ENCODE results near the genes CIDEC and IRAK2.

- PRO-cap, result no peak
Observed at GRCh38 chr3:8436541-8437012, 65.0 kb upstream of the LMCD1 start.

- PRO-cap, result no peak
Observed at GRCh38 chr3:8472476-8472822, 29.2 kb upstream of the LMCD1 start.

DNA sequence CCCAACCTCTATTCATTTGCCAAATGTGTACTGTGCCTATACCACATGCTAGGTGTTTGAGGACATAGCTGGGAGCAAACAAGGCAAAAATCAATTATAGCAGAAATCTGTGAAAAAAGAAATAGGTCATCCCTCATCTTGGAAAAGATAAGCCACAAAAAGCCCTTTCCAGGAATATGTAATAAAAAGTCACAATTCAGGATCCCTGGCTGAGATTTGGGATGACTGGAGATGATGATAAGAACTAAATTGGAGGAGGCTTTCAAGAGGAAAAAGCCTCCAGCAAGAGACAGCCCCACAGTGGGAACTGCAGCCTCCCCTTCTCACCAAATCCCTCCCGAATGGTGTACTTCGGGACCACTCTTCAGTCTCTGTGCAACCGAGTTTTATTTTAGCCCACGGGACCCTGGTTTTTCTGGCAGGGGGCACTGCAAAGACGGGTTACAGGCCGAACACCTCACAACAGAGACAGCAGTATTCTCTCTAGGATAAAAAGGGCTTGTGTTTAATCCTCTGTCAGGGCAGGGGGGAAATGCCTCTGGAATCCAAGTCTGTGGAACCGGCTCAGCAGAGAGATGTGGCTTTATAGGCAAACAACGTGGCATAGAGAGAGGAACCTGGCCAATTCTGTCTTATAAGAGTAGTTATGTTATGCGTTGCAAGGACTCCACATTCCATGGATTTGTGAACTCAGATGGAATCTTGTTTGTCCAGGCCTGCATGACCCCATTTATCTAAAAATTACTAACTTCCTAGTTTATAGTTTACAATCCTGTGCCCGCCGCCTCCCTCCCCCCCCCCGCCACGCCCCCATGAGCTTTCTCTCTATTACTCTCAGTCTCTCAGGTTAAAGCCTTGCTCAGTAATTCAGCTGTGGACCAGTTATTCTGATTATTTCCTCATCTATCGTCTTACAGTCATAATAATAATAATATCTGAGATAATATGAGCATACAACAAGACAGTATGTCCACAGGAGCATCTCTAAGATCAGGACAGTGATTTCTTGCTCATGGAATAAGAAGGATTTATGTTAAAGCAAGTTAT, 1.1 kb upstream of the LMCD1 start:
- PRO-cap, result no peak

DNA sequence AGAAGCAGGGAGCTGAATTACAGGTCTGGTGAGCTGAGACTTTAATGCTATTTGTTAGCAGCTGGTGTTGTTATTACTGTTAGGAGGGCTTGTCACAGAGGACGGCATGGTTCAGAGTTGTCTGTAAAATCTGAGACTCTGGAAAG, 23.3 kb upstream of the CAV3 start:
- PRO-cap, result no peak

DNA sequence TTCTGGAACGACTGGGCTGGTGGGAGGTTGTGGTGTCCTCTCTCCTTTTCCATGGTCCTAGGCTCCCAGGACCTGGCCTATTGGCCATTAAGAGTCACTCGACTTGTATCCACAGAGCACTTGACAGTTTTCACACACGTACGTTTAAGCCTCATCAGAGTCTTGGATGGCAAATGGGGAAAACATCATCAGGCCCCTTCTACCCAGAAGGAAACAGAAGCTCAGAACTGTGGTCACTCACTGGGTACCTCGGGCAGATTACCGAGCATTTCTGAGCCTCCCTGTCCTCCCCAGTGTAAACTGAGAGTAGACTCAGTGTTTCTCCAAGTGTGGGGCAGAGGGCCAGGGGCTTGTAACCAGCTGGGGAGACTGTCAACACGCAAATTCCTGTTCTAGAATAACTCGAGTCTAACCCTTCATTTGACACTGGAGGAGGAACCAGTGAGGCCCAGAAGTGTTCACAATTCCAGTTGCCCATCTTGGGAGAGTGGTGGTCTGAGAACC, 86.1 kb upstream of the RAD18 start:
- PRO-cap, result no peak

DNA sequence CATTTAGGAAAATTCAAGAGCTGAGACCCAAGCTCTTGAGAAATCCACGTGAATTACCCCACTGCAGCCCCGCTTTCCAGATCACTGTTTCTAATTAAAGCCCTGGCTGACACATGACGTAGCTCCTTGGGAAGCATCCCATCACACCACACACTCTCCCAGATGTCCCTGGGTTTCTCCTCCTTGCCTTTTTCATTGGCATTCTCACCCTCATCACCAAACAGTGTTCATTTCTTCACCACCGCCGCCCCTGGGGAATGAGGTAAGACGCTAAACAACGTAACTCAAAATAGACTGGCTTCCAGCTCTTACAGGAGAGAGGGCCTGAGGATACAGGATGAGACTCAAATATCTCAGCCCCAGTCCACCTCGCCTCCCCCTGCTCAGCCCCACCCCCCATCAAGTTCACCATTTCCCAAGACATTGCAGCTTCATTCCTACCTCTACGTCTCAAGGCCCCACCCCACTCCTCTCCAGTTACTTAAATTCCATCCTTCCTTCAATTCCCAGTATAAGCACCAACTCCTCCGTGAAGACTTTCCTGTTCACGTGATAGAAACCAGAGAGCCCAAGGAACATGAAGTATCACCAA, 95.3 kb downstream of the SRGAP3 start:
- PRO-cap, result no peak

DNA sequence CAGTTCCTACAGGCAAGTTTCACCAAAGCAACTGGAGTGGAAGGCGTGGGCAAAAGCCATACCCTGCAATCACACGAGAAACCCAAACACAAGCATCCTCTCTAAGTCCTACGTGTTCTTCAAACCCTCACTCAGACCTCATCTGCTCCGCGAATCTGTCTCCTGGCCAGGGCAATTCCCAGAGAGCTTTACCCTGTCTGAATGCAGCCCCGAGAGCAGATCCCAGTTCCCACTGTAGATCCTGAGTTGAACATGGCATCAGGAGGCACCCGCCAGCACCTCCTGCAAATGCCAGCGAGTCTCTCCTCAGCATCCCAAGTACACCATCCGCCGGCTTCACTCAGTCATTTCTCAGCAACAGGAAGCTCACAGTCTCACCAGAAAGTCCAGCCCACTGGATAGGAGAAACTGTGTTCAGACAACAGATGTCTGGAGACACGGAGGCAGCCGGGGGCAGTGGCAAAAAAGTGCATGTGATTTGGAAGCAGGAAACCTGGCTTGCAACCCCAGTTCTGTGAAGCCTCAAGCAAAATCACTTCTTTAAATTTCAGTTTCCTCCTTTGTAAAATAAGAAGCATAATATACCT, 68.8 kb downstream of the SRGAP3 start:
- PRO-cap, result no peak

GRCh38 chr3:9230480-9231165, 18.8 kb downstream of the SRGAP3 start:
- PRO-cap, result no peak

DNA sequence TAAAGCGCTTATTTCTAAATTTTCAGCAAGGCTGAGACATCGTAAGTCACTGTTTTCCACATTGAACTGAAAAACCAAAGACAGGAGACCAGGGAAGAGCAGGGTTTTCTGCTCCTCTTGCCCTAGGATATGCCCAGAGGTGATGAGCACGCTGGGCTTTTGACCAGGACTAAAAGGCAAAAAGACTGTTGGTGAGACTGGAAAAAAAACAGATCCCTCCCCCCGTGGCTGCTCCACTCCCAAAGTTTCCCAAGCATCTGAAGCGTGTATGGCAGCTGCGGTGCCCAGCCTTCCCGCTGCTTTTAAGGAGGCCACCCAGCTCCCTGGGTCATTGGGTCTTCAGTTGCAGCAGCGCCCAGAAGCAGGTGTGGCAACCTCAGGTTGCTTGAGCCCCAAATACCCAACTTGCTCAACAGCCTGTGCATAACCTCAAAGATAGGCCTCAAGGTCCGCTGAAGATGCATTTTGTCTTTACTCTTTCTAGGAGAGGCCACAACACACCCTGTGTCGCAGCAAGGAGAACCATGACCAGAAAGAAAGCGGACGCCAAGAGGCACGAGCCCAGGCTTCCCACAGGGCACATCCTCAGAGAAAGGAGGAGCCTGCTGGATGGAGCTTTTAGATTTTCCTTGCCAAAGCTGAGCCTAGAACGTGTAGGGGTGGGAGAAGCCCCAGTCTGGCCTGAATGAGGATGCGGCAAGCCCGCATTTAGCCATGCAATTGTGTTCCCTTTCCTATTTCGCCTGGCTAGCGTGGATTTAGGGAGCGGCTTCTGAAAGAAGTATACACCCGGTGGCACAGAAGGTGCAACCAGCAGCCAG, 2.0 kb downstream of the SRGAP3 start:
- PRO-cap, result bidirectional peak, plus-strand start at position 331 of the sequence, minus-strand start at position 129 of the sequence; bidirectional peak, plus-strand start at position 674 of the sequence, minus-strand start at position 536 of the sequence

DNA sequence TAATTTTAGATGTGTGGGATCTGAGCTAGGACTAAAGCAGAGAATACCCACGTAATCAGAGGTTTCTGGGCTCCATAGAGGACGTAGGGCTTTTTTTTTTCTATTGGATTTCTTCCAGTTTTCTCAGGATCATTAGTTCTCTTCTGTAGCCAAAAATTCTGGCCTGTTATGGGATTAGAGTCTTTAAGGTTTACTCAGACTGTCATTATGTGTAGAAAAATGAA, 1.8 kb downstream of the SETD5 start:
- PRO-cap, result no peak

DNA sequence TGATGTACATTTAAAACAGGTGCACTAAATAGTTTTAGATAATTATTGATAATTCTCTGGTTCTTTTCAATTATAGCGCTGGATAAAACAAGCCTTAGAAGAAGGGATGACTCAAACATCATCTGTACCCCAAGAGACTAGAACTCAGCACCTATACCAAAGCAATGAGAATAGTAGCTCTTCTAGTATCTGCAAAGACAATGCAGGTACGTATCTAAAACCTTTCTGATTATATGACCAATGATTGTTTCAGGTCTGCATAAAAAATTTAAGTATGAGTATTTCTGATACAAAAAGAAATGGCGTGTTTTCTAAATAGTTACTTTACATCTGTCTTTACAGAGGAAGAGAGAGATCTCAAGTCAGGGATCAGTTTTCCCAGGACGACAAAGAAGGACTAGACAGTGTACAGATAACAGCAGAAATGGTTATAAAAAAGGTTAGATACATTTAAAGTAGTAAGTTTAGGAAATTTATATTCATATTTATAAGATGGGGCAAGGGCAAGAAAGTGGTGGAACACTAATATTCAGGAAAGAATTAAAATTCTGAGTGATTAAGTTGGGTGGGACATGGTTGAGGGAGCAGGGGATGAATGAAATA, 56.3 kb downstream of the SETD5 start:
- PRO-cap, result no peak

DNA sequence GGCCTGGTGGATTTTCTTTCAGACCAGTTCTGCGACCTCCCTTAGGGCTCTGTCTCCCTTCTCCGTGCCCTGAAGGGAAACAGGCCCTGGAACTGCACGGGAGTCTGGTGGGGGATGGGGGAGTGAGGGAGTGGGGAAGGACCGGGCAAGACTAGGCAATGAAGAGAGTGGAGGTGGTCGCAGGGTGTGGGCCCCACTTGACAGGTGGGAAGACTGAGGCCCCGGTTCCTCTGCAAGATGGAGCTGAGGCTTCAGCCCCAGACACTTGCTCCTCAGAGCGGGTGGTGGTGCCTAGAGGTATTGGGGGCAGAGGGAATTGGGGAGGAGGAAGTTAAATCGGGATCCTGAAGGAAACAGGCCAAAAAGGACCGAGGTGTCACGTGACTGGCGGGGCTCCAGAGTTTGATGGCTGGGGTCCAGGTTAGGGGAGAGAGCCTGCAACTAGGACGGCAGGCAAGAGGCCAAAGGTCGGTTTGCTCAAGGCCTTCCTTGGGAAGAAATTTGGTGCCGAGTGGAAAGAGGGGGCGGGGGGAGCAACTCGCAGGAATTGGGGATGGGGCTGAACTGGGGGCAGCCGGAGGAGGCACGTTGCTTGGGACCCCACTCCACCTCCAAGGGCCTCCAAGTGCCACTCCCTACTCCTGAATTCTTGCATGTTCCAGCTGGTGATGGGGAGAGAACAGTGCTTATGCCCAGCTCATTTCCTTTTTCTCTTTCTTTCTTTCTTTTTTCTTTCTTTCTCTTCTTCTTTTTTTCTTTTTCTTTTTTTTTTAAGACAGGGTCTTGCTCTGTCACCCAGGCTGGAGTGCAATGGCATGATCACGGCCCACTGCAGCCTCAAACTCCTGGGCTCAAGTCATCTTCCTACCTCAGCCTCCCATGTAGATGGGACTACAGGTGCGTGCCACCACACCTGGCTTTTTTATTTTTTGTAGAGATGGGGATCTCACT, 802 bp upstream of the CAMK1 start:
- PRO-cap, result no peak

GRCh38 chr3:9799813-9800430, 7.0 kb downstream of the ARPC4 start:
- PRO-cap, result no peak

DNA sequence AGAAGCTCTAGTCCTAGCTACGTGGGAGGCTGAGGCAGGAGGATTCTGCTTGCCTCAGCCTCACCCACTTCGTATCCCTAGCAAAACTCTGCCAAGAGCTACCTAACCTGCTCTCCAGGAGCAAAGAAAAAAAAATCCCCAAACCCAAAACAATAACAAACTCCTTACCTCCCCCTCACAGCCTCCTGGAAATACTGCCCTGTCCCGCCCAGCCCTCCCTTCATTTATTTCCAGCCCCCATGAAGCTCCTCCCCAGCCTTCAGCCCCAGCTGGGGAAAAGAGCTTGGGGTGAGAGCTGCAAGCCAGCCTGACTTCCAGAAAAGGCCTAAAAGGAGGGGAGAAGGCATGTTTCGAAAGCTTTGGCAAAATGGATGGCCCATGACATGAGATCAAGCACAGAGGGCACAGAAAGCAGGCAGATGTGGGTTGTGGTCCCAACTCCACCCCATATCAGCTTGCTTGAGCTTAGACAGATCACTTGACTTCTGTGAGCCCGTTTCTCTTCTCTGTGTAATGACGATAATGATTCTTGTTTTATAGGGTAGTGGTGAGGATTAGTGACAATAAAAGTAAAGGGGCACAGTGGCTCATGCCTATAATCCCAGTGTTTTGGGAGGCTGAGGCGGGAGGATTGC, at the start of gene CIDEC:
Gene CIDEC, minus strand, starts transcription at position 198 of the 635 bp plus-strand sequence.
- PRO-cap, result no peak

DNA sequence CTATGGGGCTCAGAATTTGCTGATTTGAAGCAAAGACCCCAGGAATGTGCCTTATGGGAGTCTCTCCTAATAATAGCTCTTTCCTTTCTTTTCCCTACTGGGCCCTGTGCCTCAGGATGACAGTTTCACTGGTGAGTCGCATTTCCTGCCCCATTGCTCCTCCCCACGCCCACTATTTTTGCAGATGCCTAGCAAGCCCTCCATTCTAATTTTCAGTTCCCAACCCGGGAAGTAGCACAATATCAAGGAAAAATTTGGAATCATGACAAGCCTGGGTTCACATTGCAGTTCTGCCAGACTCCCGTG, 587 bp downstream of the IL17RE start:
- PRO-cap, result no peak

GRCh38 chr3:10015319-10015984, 10.8 kb upstream of the FANCD2 start:
- PRO-cap, result no peak

DNA sequence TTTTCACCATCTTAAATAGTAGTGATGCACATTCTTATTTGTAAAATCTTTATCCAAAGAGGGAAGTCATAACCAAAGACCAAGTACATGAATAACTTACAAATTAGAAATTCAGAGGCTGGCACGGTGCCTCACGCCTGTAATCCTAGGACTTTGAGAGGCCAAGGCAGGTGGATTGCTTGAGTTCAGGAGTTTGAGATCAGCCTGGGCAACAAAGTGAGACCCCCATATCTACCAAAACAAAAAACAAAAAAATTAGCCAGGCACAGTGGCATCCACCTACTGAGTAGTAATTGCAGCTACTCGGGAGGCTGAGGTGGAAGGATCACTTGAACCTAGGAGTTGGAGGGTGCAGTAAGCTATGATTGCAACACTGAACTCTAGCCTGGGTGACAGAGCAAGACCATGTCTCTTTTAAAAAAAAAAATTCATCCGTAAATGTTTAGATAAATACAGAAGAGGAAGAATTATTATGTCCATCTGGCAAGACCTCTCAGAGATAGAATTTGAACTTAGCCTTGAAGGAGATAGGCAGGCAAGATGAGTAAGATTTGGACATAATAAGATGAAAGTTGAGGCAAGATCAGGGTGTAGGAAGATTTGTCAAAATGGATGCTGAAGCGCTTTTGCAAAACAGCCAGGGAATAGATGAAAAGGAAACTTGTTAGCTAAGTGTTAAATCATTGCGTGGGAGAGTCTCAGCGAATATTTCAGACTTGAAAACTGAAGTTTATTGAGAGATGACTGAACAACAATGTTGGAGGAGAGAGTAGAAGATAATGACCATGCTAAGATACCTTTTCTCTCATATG, 7.0 kb downstream of the BRK1 start:
- PRO-cap, result no peak

DNA sequence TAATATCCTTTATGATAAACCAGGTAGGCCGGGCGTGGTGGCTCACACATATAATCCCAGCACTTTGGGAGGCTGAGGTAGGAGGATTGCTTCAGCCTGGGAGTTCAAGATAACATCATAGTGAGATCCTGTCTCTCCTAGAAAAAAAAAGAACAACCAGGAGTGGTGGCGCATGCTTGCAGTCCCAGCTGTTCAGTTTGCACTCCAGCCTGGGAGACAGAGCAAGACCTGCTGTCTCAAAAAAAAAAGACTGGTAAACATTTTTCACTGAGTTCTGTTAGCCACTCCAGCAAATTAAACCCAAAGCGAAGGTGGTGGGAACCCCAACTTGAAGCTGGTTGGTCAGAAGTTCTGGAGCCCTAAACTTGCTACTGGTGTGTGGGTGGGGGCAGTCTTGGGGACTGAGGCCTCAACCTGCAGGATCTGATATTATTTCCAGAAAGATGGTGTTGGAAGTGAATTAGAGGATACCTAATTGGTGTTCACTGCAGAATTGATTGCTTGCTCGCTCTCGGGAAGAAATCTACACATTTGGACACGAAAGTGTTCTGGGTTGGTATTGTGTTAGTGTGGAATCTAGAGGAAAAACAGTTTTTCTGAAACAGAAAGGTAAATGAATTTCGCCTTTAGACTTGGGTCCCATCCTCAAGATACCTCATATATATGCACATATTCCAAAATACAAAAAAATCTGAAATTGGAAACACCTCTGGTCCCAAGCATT, 9.4 kb upstream of the IRAK2 start:
- PRO-cap, result no peak

- PRO-cap, result unidirectional peak, plus-strand start at chr3:10164919
Observed at GRCh38 chr3:10164561-10165595, at the start of gene IRAK2. TSS of gene IRAK2 (plus strand) at chr3:10164919.

- PRO-cap, result no peak
Observed at GRCh38 chr3:10189083-10189465, 24.4 kb downstream of the IRAK2 start.

All from neuron (in vitro differentiated cells).